Bronchial epithelial cell (primary cell): Measurements from ENCODE around the gene PAPOLG.

DNA sequence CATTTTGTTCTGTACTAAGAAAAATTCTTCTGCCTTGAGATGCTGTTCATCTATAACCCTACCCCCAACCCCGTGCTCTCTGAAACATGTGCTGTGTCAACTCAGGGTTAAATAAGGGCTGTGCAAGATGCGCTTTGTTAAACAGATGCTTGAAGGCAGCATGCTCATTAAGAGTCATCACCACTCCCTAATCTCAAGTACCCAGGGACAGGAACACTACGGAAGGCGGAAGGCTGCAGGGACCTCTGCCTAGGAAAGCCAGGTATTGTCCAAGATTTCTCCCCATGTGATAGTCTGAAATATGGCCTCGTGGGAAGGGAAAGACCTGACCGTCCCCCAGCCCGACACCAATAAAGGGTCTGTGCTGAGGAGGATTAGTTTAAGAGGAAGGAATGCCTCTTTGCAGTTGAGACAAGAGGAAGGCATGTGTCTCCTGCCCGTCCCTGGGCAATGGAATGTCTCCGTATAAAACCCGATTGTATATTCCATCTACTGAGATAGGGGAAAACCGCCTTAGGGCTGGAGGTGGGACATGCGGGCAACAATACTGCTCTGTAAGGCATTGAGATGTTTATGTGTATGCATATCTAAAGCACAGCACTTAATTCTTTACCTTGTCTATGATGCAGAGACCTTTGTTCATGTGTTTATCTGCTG lies 10.4 kb upstream of the MTIF2 start:
- RRBS, 2 experiments = no CpG with 5 or more reads among the region's 12 CpGs

DNA sequence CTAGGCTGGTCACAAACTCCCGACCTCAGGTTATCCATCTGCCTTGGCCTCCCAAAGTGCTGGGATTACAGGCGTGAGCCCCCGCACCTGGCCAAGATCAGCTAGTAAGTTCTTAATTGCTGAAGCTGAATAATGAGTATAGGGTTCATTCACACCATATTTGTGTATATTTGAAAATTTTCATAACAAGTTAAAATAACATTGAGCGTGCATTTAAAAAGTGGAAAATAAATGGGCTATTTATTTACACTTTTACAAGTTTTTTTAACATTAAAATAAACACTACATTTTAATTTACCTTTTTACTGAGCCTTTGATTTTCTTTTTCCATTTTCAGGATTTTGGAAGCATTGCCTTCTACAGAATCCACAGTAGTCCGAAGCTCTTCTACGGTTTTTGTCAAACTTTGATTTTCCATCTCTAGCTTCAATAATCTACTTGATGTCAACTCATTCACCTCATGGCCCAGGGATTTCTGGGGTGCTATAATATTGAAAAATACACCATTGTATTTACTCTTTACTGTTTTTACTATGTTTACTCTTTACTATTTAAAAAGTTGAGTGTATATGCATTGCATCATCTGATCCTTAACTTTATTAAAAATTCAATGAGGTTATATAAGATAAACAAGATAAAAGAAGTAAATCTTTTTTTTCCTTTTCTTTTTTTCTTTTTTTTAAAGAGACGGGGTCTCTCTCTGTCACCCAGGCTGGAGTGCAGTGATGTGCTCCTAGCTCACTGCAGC lies 70.3 kb upstream of the MTIF2 start:
- RRBS, 2 experiments = no CpG with 5 or more reads among the region's 7 CpGs

DNA sequence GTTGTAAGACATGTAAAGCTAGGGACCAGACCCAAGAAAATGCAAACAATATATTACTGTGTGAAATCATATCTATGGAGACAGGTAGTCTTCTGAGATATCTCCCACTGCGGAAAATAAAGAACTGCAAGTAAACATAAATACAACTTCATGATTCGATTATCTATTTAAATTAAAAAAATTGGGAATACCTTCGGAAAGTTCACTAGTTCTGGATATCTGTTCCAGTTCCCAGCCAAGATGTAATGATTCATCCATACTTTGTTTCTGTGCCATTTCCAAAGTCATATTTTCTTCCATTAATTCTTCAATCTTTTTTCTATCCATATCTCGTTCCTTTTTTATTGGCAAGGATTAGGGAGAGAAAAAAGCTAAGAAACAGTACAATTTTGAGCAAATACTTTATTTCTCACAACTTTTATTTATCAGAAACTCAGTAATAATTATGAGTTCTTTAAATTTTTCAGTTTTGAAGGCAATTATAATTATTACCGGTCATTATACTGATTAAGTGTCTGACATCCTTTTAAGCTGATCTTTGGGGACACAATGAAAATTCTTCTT lies 74.5 kb upstream of the MTIF2 start:
- RRBS, 2 experiments = no CpG with 5 or more reads among the region's 5 CpGs

GRCh38 chr2:55416867-55417120 lies 2.9 kb downstream of the CCDC88A start:
- RRBS, 2 experiments = no CpG with 5 or more reads among the region's 2 CpGs

GRCh38 chr2:55425256-55426022 lies 5.8 kb upstream of the CCDC88A start:
- RRBS, 2 experiments = no CpG with 5 or more reads among the region's 11 CpGs

DNA sequence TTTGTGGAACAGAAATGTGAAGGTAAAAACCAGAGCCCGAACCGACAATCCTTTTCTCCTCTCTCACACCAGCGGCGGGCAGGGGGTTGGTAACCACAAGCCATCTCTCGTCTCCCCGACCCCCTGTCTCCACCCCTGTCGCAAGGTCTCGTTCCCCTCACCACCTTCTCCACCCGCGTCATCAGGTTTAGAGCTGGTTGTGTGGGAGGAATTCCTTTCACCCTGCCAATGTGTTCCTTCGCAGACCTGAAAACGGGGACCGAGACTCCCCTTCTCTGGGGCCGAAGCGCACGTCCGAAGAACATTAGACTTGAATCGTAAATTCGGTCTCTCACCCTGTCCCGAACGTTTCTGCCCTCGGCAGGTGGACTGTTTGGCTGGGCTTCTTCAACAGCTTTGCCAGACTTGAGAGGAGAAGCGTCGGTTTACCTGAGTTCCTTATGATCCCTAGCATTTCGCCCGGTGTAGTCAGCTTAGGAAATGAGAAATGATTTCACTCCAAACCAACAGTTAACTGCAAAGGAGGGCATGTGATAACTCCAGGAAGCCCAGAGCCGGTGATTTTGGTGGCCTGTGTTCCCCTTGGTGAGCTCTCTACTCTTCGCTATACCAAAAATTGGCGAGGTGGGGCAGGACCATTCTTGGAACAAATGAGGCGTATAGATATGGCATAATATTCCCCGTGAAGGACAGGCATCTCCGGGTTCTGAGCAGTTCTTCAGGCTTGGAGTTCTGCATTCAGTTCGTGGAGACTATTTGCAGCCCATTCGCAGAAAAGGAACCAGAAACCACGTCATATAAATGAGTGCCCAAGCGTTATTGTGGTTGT lies 591 bp downstream of the CFAP36 start:
- RRBS, 2 experiments = 2 to 6% methylated on average over 2 of the region's 36 CpGs

GRCh38 chr2:56184374-56185189 lies 792 bp downstream of the CCDC85A start:
- RRBS, 2 experiments = 1 to 2% methylated on average over 14 to 26 of the region's 92 CpGs

DNA sequence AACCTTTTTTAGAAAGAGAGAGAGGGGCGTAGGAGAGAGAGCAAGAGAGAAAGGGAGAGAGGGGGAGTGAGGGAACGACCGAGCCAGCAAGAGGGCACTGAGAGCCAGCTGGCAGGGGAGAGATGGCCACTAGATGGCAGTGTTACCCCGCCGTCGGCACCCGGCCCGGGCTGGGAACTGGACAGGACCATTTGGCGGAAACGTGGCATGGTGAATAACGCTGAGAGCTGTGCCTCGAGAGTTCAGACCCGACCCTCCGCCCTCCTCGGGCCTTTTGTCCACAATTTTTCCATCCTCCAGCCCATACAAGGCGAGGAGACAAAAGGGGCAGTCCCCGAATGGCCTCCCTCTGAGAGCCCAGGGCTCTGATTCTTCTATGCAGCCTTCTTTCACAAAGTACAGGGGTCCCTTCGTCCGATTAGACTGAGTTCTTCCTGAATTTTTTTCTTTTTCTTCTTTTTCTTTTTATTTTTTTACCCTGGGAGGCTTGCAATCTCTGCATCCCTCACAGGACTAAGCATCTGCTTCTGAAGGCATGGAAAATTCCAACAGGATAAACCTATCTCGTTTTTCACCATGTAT lies 286.6 kb upstream of the VRK2 start:
- RRBS, 2 experiments = no CpG with 5 or more reads among the region's 20 CpGs

DNA sequence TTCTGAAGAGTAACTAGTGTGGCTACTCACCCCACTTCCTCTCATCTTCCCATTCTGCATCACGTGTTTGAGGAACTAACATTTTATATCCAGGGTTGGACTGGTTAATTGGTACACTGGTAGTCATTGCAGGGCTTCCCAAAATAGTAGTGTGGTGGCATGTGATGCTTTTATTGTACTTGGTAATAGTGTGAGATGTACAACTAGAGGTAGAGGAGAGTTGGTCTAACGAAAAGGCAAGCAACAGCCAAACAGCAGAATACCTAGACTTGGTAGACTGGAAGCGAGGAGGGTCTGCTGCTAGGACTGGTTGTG lies 9.9 kb downstream of the VRK2 start:
- RRBS, 2 experiments = no CpG with 5 or more reads among the region's 3 CpGs

DNA sequence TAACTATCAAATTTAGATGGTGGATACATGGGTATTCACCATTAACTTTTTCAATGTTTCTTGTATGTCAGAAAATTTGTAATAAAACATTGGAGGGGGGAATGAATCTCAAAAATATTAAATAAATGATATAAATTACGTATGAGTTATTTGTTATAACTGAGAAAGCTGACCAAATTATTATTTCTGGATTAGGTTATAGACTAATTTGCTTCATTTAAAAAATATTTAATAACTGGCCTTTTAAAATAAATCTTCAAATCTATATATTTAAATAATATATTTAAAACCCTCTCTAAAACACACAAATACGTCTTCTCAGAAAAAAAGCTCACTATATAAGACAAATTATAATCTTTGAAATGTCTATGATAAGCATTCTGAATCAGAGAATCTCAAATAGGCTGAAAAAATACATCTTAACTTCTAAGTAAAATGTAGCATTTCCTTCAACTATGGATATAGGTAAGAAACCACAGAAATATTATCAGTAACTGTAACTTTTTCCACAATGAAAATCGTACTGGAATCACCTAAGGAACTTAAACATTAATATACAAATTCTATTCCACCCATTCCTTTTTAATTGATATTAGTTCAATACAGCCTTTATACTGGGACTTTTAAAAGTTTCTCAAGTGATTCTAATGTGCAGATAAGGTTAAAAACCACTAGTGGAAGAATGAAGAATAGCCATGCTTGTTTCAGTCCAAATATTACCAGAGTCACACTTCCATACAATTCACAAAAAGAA lies 59.3 kb downstream of the FANCL start:
- RRBS, 2 experiments = no CpG with 5 or more reads among the region's 3 CpGs

- RRBS, 2 experiments = no CpG with 5 or more reads among the region's 4 CpGs
Observed at GRCh38 chr2:58540635-58541153, 299.6 kb upstream of the FANCL start.

DNA sequence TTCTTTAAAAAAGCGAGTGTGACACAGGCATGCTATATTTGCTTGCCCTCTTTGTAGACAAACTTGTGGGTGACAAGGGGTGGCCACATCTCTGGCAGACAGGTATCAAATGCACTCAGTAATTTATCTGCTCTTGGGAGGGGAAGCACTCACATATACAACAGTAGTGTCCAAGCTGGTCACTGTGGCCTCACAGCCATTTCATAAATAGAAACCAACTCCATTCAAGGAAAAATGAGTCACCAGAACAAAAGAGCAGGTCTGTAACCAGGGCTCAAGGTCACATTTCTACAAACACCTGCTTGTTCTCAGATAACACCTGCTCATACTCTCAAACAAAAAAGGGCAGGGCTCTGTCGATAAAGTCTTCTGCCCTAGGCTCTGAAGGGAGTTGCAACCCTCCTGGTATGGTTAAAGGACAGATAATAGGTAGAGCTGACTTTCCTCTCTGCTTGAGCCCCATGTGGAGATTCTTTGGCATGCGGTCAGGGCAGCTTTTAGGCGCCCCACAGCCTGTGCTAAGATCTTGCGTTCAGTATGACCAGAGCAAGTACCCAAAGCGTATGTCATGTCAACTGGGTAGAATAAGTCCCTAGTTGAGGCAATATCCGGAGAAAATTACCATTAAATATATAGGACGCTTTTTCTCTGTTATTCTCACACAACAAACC lies 458.9 kb downstream of the BCL11A start:
- RRBS, 2 experiments = no CpG with 5 or more reads among the region's 8 CpGs

- RRBS, 2 experiments = 33 to 63% methylated on average over 1 to 5 of the region's 19 CpGs
Observed at GRCh38 chr2:60453115-60453691, 100.3 kb downstream of the BCL11A start.

- RRBS, 2 experiments = no CpG with 5 or more reads among the region's 6 CpGs
Observed at GRCh38 chr2:60512676-60513080, 40.8 kb downstream of the BCL11A start.

- RRBS, 2 experiments = no CpG with 5 or more reads among the region's 16 CpGs
Observed at GRCh38 chr2:60529711-60530587, 23.5 kb downstream of the BCL11A start.

- RRBS, 2 experiments = 2 to 3% methylated on average over 6 of the region's 46 CpGs
Observed at GRCh38 chr2:60551627-60552247, 1.7 kb downstream of the BCL11A start.

DNA sequence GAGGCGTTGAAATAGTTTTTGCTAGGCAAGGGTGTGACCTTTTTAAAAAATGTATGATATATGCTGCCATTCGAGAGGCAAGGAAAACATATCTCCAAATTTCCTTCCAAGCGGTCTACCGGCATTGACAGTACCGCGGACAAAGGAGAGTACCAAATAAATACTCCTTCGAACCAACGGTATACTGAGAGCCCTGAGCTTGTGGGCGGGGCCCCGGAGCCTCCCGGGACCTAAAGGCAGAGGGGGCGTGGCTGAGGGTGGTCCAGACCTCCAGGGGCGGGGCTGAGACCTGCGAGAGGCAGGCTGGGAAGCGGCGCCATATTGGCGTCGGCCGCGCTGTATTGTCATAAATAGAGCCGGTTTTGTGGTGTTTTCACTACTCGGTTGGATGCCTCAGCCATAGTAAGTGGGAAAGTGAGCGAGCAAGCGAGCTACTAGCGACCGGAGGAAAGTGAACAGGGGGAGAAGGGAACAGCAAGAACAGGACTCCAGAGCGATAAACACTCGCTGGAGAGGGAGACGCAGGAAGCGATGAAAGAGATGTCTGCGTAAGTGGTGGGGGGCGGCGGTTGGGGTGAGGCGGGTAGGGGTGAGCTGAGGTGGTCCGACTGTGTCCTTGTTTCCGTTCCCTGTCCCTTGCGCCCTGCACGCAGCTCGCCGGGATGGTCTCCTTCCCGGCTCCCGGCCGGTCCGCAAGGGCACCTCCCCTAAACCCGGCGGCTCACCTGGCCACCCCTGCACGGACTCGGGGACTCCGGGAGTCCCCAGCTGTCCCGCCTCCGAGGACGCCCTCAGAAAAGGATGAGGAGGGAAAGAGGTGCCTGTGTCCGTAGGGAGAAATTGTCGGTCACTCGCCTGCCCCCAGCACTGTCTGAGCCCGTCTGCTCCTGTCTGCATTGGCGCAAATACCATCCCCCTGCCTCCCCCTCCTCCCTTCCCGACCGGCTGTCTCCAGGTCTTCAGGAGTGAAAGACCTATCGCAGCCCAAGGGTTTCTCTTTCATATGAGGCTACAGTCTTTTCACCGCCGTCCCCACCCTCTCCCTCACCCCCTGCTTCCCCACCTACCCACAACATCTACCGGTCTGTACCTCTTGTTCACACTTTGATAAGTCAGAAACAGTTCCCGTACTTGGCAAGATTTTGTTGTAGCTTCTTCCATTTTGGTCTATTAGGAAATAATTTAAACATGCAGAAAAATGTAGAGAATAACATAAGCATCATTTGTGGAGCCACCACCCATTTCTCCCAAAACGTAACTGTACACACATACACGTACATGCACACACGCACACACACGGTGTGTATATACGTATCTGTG lies at the start of gene PAPOLG:
Gene PAPOLG, plus strand, starts transcription at position 321 of the 1,320 bp plus-strand sequence.
- RRBS, 2 experiments = under 1 to 2% methylated on average over 16 of the region's 69 CpGs

- RRBS, 2 experiments = no CpG with 5 or more reads among the region's 23 CpGs
Observed at GRCh38 chr2:60819382-60820159, 61.8 kb upstream of the REL start.

GRCh38 chr2:61015958-61016336 lies 1.6 kb upstream of the PEX13 start:
- RRBS, 2 experiments = no CpG with 5 or more reads among the region's 2 CpGs

DNA sequence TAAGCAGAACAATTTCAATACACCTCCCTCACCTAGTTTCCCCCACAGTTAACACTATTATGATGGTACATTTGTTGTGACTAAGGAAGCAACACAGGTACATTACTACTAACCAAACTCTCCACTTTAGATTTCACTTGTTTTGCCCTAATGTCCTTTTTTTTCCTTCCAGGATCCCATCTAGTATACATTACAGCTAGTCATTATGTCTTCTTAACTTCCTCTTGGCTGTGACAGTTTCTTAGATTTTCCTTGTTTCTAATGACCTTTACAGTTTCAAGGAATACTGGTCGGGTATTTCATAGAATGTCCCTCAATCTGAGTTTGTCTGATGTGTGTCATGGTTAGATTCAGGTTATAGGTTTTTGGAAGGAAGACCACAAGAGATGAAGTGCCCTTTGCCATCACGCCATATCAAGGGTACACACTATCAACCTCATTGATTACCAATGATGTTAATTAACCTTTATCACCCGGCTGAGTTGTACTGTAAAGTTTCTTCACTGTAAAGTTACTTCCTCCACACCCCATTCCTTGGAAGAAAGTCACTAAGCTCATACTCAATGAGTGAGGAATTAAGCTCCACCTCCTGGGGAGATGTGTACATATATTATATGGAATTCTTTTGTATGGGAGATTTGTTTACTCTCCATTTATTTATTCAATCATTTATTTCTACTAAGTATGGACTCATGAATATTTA lies 56.6 kb downstream of the C2orf74 start:
- RRBS, 2 experiments = no CpG with 5 or more reads among the region's 3 CpGs